Parotid gland (tissue), 1 donor: ENCODE measurements around a stretch of chr2.

DNA sequence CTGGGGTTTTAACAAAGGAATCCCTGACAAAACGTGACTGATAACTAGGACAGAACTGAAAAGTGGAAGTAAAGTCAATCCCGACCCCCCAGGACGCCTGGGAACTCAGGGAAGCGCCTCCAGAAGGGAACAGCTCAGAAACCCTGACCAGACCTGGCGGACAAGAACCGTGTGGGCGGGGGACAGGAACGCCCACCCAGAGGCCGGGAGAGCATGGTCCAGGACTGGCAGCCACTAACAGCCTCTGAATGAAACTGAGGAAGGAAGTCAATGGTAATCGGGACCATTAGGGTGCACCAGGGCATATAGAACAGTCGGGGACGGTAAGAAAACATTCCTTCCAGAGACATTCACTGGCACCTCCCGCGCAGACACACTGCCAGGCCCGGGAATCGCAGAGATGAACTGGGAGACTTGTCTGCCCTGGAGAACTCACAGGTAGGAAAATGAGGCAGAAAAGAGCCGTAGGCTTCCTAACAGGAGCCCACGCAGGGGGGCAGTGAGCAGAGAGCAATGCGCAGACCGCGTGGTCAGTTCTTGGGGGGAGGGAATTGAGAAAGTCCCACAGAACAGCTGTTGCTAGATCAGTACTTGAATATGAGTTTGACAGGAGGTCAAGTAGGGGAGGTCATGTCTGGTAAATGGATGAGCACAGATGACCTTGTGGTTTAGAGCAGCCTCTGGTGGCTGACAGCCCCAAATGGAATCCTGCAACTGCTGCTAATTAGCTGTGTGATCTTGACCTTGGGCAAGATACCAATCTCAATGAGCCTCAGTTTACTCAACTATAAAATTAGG is 1.3 kb upstream of the TBC1D8 start:
- PRO-cap = no peak

GRCh38 chr2:101253075-101253700 is 502 bp downstream of the CNOT11 start:
- PRO-cap = no peak

DNA sequence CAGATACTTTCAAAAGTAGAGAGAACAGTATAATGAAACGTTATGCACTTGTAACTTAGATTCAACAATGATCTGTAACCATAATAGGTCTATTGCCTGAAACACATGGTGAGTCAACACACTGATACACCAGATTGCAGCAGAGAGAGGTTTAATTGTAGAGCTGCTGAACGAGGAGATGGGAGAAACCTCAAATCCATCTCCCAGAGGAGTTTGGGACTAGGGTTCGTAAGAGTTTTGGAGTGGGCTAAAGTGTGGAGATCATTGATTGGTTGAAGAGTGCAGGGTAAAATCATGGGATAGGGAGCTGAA is 2.5 kb upstream of the RNF149 start:
- PRO-cap = no peak

- PRO-cap = no peak
Measured at GRCh38 chr2:101400059-101400504, 12.8 kb upstream of the CREG2 start.

GRCh38 chr2:101625410-101625951 is 72.0 kb upstream of the MAP4K4 start:
- PRO-cap = no peak

DNA sequence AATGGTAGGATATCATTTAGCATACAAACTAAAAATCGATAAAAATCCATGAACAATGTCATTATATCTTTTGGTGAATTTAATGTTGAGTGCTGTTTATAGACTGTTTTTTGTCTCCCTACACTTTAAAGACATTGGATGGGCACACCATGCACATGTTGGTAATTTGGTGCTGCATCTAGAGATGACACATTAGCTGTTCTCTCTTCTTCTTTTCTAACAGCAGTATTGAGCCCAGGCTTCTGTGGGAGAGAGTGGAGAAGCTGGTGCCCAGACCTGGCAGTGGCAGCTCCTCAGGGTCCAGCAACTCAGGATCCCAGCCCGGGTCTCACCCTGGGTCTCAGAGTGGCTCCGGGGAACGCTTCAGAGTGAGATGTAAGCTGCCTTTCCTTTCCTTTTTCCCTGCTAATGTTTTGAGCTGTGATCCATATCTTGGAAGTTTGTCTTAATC is 125.5 kb upstream of the IL1R2 start:
- PRO-cap = no peak

DNA sequence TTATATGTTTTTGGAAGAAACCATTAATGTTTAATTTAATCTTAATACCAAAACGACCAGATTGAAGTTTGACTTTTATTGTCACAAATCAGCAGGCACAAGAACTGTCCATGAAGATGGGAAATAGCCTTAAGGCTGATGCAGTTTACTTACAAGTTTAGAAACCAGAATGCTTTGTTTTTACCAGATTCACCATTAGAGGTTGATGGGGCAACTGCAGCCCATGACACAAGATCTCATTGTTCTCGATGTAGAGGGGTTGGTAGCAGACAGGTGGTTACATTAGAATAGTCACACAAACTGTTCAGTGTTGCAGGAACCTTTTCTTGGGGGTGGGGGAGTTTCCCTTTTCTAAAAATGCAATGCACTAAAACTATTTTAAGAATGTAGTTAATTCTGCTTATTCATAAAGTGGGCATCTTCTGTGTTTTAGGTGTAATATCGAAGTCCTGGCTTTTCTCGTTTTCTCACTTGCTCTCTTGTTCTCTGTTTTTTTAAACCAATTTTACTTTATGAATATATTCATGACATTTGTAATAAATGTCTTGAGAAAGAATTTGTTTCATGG is 99.4 kb upstream of the IL1R2 start:
- PRO-cap = no peak

- PRO-cap = no peak
Measured at GRCh38 chr2:102061122-102061849, 69.5 kb downstream of the IL1R2 start.

DNA sequence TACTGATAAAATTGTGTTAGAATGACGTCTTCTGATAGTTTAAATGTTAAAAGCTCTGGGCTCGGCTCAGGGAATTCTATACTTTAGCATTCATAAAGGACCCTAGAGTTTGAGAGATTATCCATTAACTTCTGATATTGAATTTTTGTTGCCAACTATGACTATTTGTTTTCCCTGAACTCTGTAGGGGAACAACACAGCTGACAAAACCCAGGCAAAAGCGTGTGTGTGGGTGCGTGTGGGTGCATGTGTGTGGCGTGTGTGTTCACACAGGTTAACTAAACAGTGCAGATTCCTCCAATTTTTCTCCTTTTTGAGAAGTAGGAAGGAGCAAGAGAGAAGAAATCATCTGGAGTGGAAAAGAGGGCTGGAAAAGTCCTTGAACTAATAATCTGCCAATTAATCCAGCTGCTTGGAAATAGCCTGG is 40.8 kb upstream of the IL1R1 start:
- PRO-cap = no peak

DNA sequence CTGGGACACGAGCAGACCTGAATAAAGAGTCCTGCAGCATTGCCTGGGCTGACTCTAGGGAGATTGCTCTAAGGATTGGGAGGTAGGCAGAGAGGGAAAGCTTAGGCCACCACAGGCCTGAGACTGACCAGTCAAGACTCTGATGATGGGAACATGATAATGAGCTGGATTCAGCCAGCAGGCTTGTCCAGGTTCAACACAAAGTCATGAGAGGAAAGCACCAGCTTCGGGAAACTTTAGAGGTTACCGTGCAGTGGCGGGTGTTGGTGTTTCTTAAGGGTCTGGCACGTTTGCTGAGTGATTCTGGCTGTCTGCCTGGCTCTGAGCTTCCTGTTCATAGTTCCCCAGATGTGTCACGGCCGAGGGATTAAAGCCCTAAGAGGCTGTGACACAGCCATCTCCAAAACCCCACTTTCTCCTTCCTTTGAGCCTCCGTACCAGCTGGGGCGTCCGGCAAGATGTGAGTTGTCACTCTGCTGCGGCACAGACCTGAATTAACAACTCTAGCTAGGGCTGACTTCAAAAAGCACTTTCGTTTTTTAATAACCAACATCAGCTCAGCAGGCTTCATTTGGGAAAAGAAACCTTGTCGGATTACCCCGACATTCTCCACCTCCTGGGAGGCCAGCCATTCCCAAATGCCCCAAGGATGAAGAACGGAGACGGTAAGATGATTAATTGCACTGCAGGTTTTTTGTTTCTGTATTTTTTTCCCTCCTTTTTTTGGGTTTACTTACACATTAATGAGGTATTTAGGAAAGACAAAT is 38.2 kb upstream of the IL1R1 start:
- PRO-cap = no peak

DNA sequence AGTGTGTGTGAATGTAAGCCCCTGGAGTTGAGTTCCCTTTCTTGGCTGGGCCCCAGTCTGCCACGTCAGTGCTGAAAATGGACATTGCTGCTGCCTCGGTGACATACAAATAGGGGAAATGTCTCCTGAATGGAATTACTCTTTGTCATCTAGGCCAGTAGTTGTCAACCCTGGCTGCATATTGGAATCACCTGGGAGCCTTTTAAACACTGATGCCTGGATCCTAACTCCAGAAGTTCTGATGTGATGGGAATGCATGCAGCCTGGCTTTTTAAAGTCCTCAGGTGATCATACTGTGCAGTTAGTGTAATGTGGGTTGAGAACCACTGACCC is 27.7 kb upstream of the IL1R1 start:
- PRO-cap = no peak

DNA sequence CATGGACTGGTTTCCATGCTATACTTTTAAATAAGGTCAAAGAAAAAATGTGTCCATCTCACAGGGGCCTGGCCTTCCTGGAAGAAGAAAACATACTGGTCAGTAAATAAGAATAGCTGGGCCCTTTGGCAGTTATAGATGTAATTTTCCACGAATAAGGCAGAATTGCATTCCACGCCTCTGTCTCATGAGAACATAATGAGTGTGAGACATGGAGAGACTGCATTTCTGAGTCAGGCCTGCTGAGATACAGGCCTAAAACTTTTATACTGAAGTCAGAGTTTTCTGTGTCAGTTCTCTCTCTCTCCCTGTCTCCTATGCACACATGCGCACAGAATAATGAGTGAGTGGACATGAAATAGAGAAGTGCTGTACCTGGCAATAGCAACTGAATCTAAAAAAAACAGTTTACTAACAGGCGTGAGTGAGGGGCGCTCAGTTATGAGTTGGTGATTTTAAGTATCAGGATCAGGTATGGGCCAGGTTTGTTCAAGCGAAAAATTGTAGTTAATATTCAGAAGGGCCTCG is 20.4 kb upstream of the IL1R1 start:
- PRO-cap = unidirectional peak, plus-strand start at position 223 of the sequence

DNA sequence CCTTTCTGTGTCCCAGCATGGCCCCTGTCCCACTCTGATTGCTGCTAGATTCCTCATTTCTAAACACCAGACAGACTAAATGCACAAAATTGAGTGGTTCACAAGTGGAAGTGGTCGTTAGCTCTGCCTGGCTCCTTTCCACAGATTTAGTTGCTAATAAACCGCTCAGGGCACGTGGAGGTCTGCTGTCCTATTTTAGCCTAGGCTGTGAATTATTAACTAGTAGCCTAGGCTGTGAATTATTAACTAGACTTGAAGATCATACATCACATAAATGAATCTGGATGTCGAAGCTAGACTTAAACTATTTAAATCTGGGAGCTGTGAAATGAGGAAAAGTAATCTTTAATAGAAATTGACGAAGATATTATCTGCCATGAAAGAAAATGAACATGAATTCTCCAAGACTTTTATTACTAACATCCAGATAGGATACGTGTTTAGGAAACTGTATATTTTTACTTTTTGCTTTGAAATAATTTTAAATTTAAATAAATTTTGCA is 3.7 kb downstream of the IL1RL2 start:
- PRO-cap = no peak

DNA sequence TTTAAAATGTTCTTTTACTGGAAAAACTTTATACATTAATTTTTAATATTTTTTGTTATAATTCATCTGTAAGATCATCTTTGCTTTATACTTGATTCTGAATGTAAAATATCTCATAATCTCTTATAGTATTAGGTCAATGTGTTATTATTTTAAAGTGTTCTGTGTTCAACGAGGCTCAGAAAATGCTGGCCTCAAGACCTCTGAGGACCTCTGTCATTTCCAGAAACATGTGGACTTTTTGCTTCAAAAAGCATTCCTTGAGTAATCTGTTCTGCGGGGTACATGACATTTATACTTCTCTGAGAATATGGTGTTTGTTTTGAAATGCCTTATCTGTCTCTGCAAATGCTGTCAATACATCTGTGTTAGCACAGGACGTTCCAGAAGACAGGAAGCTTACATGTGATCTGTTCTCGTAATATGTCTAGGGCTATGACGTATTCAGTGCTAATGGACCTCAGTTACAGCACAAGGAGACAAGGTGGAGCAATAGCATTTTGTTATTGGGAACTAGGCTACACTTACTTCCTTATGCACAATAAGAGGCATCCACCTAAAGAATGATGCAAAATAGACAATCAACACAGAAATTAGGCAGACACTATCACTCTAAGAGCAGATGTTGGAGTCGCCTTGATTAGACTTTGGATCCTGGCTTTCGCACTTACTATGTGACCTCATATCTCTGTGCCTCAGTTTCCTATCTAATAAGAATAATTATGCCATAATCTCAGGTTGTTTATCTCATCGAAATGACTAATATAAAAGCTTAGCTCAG is 37.6 kb upstream of the IL1RL1 start:
- PRO-cap = no peak

DNA sequence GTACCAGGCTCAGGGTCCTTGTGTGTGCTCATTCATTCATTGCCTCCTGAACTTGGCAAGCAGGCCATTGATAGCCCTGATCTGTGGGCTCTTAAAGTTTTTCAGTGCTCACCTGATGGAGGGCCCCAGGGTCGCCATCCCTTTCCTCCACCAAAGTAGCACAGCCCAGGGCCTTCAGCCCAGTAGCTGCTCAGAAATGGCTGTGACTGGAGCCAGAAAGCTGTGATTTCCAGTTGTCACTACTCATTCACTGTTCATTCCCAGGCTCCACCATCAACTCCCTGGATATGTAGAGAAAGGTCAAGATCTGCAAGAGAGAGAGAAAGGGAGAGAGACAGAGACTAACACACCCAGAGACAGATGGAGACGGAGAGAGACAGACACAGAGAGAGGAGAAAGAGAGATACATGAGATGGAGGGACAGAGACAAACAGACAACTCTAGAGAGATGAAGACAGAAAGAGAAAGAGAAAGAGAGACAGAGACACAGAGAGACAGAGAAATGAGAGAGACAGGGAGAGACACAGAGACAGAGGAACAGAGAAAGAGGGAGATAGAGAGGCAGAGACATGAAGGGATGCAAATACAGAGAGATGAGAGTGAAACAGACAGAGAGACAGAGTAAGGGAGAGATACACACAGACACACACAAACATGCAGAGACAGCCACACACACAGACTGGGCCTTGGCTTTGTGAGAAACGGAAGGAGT is 32.0 kb downstream of the IL18R1 start:
- PRO-cap = no peak

DNA sequence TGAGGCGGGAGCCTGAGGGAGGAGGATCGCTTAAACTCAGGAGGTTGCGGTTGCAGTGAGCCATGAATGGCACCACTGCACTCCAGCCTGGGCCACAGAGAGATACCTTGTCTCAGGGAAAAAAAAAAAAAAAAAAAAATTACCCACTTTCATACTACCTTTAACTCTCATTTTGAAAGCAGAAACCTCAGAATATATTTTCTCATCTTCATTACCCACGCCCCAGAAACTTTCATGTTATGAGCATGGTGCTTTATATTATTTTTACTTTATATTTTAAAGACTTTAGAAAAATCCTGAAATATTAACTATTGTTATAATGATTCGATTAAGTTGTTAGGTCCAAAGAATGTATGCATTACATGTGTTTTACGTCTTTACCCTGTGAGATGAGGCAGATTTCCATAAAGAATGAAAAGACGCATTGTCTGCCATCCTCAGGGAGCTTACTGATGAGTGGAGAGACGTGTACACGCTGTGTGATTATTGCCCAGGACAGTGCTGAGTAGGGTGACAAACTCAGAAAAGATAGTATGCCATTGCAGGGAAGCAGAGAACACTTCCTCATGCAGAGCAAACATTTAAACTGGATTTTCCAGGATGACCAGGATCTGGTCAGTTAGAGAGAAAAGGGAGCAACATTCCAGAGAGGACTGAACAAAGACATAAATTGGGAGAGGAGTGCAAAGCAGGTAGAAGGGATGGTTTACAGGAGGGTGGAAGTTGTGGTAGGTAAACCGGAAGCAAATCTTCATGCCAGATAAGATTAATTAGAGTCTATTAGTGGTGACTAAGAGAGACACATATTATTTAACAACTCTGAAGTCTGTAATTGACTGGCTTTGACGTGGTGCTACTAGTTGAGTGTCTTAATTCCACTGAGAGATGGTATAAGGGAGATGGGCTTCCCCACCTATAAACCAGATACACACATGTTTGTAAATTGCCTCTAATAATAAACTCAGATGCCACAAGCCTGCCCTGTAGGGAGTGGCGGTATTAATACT is 2.2 kb downstream of the SLC9A2 start:
- PRO-cap = no peak

- PRO-cap = no peak
Measured at GRCh38 chr2:102685461-102685965, 51.2 kb downstream of the MFSD9 start.

DNA sequence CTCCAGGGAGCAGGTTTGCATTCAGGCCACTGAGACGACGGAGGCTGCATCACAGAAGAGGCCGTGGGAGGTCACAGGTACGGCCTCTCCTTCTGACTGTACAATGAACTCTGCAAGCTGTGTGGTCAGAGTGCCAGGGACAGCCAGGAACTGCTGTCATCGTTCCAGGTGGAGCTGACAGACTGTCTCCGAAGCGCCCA is 149.2 kb upstream of the POU3F3 start:
- PRO-cap = no peak

DNA sequence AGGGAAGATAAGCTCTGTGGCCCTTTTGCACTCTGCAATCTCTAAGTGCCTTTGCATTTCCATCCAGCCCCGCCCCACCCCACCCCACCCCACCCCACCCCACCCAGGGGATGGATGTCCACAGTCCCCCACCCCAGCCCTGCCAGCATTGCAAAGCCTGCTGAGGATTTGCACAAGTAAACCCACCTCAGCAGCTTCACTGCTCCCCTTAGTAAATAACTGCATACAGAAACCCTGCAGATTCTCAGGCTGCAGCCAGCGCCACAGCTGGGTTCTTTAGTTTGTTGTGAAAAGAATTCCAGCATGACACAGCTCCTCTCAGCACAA is 95.9 kb upstream of the POU3F3 start:
- PRO-cap = no peak

DNA sequence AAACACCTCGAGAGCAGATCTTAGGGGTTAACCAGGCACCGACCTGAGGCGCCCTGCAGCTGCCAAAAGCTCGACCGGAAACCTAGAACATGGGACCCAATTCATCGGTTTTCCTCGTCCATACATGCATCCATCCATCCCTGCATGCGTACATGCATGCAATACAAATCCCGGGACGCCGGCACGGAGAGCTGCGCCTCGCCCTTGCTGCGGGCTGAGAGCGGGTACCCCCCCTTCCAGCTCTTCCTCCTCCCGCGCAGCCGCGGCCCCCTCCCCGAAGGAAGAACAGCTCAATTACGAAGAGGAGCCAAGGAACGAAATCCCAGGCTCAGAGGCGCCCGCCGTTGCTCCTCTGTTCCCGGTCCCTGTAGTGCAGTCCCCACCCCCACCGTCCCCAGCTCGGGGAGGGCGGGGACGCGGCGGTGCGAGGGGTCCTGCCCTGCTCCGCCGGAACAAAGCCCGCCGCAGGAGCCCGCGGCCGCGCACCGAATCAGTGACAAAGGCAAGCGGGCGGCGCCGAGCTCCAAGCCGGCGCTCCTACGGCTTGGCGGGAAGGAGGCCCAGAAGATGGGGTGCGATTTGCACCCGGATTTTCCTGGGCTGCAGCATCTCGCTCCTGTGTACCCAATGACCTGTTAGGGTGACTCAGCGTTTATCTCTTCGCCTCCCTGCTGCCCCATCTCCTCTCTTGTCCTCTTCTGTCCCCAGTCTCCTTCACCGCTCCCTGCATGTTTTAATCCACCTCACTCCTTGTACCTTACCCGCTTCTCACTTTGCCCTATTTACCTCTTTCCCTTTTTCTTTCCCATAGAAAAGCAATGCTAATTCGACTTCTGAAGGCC is 8.9 kb upstream of the POU3F3 start:
- PRO-cap = no peak